NALM6 (cell line): Measurements from ENCODE around the gene LCP2.

DNA sequence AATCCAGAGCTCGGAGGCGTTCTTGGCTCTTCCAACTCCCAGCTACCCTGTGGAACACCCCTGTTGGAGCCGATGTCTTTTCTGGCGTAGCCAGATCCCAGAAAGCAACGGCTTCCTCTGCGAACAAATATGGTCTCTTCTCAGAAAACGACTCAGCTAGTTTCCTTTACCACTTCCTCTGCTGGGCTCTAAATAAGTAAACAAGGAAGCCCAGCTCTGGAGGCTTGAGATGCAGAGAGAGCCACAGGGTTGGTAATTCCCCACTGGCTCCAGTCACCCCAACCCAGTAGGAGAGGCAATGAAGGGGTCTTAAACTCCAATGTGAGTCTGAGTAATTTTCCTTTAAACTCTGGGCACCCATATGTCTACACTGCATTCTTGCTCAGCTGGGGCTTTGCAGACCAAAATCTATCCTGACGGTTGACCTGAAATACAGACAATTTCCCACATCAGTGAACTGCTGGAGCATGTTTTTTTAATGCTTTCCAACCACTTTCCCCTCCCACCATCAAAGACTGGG lies at the start of gene LCP2:
TSS of gene LCP2 (minus strand) at position 99 of the 520 bp plus-strand sequence.
- PRO-cap = bidirectional peak, plus-strand start at position 221 of the sequence, minus-strand start at position 84 of the sequence; unidirectional peak, minus-strand start at position 380 of the sequence

DNA sequence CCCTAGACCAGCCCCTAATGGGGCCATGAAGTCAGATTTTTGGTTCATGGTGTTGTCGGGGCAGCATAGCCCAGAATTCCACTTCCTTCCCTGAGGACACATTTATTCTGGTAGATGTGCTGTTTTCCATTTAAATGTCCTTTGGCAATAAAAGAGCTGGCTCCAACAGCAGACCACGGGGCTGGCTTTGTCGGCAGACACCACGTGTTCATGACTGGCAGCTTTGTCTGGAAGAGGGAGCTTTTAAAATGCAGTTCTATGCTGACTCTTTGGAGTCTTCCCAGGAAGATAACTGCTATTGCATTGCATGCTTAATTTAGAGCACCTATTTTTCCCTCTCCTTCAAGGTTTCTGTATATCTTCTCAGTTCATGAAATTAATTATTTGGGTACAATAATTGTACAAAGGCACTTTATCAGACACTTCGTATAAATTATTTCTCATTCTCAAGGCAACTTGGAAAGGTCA lies 17.7 kb upstream of the LCP2 start:
- PRO-cap = no peak

DNA sequence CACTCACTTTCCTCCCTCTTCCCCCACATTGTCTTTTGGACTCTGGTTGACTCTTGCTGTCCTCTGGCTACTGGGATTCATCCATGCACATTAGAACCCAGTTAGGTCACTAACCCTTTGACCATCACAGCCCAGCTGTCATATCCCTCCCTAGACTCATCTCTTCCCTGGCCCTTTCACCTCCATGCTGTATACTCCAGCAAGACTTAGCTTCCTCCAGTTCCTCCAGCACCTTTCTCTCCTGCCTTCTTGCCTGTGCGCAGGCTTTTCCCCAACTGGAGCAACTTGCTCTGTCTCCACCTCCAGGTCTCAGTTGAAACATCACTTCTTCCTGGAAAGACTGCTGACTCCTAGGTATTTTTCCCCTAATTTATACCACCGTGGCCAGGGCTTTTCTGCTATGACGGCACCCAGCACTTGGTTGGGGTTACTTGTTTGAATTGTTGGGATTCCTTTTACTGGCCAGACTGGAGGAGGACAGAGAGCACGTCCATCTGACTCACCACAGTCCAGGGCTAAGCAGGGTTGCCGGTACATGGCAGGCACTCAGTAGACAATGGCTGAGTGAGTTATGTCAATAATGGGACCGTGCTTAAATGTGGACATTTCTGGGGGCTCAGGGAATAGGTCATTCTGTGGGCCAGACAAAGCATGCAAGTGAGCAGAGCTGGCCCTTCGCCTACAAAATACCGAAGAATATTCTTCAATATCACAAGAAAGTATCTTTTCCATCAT lies 67.5 kb downstream of the KCNIP1 start:
- PRO-cap = no peak

DNA sequence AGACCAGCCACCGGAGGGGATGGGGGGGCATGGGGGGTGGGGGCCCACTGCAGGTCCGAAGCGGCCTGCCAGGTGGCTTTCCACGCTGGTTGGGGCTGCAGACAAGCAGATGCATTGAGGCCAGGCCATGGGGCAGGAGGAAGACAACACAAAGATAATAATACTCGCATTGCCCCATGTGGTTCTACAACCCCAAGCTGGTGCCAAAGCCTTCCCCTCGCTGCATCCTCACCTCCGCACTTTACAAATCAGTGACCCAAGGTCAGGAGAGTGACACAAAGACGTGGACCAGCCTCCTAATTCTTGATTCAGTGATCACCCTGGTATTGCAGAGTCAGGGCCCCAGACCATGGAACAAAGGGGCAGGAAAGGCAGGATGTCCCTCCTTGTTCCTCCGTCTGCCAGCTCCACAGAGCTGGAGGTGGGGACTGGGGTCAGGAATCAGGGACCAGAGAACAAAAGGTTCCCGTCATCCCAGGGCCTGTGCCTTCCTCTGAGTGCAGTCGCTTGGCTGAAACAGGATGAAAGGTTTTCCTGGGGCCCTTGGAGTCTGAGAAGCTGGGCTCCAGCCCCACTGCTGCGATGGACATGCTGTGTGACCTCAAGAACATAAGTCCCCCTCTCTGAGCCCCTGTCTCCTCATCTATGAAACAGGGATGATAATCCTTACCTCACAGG lies 37.1 kb upstream of the GABRP start:
- PRO-cap = no peak

DNA sequence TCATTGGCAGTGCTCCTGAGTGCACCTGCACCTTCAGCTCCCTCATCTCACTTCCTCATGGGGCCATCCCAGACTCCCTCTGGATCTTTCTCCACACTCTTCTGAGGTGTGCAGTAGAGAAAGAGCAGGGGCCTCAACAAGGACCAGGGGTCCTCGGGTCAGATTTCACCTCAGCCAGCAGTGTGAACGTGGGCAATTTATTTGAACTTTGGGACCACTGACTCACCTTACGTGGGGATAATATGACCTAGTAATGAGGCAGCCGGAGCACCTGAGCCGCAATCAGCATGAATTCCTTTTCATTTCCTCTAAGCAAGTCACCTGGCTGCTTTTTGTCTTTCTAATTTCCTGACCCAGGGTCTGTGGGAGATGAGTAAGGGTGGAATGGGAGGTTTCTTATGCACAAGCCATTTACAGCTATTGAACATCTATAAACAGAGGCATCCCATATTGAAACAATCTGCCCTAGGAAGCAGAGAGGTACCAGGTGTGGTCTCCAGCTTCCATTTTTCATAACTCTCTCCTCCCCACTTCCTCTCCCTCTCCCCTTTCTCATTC lies 22.3 kb upstream of the GABRP start:
- PRO-cap = no peak

- PRO-cap = no peak
These were observed 10.0 kb upstream of the GABRP start for GRCh38 chr5:170773612-170773849.

- PRO-cap = no peak
These were observed 623 bp downstream of the FGF18 start for GRCh38 chr5:171419748-171420791.

DNA sequence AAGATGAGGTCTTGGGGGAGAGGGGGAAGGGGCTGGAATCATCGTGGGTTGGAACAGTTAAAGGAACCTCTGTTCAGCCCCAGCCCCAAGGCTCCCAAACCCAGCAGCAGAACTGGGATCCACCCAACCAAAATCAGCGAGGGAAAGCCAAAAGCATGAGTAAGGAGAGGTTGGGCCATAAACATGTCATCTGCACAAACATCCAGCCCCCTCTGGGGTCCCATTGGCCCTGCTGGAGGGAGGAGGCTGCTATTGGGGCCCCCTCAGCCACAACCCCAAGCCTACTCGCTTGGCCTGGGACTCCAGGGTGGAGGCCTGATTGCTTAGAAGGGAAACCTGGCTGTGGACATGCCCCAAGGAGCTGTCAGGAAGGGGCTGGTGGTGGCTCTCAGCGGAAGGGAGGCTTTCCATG lies 154.9 kb downstream of the FGF18 start:
- PRO-cap = no peak

DNA sequence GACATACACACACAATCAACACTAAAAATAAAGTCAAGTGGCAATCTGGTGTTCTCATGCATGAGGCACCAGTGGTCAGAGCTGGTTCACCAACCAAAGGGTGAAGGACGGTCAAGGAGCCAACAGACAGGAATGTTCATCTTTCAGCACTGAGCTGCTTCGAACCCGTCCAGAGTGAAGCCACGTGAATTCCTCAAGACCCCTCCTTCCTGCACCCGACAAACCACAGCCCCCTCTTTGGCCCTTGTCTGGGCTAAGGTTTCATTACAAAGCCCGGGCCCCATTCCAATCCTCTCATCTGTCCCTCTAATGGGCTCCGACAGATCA lies 84.5 kb upstream of the SMIM23 start:
- PRO-cap = no peak

- PRO-cap = no peak
These were observed 54.6 kb upstream of the FBXW11 start for GRCh38 chr5:172060861-172061603.

DNA sequence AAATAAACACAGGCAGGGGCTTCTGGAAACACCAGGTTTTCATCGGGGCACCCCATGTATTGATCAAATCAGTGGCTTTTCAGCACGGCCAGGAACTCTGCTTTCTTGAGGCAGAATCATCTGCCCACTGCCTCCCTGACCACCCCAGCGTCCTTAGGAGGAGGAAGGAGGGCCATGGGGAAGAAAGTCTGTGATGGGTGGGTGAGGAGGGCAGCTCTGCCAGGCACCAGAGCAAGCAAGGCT lies 88.3 kb downstream of the STK10 start:
- PRO-cap = no peak

DNA sequence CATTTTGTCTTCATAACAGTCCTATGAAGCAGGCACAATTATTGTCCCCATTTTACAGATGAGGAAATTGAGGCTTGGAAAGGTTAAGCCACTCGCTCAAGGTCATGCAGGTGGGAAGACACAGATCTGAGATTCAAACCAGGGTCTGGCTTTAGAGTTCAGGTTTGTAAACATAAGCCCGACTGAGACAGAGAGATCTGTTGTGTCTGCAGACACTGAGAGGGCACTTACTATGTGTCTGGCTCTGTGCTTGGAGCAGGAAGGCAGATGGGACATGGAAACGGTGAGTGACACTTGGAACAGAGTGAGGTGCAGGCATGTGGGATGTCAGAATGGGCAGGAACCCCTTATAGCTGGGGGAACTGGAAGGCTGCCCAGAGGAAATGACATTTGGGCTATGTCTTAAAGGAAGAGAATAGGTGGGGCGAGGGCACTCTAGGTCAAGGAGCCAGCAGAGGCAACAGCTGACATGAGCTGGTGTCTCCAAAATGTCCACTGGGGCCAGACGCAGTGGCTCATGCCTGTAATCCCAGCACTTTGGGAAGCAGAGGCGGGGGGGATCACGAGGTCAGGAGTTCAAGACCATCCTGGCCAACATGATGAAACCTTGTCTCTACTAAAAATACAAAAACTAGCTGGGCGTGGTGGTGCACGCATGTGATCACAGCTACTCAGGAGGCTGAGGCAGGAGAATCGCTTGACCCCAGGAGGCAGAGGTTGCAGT lies 69.8 kb downstream of the STK10 start:
- PRO-cap = no peak

DNA sequence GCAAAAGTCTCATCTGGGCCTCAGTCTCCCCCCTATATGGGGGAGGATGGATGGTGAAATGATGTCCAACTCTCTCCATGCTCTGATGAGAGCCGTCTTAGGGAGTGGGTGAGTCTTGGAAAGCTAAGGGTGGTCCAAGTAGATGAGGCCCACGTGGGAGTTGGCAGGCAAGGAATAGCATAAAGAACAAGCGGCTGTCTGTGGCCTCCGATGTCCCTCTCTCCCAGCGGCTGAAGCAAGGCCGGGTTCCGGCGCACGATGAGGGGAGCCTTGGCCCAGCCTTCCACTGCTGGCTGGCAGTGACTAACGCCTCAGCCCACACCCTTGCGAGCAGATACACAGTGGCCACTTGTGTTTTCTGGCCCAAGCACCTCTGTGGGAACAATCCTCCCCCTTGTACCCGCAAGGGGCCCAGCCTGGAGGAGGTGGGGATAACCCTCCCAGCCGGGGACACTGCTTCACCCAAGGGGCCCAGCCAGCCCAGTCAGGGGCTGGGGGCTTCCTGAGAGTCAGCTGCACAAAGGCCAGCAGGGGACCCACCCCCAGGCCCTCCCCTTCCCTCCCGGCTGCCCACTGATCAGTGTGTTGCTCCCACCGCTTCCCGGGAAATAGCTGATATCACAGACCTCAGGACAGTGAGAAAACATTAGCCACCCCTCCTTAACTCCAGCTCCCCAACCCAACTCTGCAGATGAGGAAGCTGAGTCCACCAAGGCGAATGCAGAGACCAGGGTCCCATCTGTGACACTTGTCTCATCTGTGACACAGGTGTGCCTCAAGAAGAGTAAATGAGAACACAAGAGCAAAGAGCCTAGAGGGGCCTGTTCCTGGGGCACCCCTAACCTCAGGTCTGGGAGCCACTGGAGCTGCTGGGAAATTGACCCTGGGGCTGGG lies 23.2 kb downstream of the STK10 start:
- PRO-cap = no peak

DNA sequence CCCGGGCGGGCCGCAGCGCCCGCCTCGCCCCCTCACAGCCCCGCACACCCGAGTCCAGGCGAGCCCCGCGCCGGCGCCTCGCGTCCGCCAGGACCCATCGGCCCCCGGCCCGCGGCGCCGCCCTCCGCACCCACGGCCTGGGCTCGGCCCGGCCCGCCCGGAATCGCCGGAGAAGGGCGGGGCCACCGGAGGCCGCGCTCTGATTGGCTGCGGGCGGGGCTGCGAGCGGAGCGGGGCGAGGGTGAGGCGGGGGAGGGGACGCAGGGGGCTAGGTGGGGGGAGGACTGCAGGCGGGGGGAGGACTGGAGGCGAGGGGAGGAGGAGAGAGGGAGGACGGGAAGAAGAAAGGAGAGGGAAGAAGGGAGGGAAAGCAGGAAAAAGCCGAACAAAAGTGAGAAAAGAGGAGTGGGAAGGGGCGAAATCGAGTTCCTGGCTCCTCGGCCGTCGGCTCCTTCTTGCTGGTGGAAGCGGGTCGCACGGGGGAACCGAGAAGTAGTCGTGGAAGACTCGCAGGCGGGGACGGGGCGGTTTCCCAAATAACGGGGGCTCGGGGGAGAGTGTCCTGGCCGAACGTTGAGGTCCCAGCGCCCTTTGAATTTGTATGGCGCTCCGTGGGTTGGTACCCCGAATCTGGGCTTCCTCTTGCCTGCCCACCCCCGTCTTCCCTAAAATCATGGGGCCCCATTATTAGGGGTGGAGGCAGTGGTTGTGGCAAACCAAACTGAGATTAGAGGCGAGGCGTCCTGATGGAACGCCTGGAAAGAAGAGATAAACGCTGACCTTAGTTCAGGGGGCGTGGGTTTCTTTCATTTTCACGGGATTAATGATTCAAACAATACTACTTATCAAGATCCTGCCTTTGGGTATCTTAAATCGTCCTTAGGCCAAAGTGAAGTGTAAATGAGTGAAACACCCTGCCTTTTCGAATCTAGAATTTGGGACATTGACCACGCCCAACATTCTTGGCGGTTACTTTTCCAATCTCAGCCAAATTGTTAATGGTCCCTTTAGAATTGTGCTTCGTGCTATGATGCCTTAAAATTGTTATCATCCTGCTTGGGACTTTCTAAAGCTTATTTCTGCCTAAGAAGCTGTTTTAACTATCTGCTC lies 744 bp upstream of the UBTD2 start:
- PRO-cap = bidirectional peak, plus-strand start at position 495 of the sequence, minus-strand start at position 165 of the sequence

DNA sequence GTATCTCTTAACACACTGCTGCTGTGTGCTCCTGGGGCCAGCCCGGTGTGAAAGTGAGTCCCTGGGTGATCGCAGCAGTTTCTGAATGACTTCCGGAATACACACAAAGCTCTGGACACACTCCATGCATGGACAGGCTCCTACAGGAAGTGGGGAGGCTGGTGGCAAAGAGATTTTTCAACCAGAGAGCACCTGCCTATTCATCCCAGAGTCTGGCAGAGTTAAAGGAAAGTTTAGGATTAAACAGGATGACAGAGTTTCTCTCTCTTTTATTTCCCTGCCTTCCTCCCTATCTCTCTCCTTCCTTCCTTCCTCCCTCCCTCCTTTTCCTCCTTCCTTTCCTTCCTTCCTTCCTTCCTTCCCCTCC lies 38.5 kb upstream of the UBTD2 start:
- PRO-cap = no peak

- PRO-cap = no peak
These were observed 51.2 kb downstream of the SH3PXD2B start for GRCh38 chr5:172402718-172403842.

- PRO-cap = no peak
These were observed 1.1 kb downstream of the SH3PXD2B start for GRCh38 chr5:172453199-172453711.

DNA sequence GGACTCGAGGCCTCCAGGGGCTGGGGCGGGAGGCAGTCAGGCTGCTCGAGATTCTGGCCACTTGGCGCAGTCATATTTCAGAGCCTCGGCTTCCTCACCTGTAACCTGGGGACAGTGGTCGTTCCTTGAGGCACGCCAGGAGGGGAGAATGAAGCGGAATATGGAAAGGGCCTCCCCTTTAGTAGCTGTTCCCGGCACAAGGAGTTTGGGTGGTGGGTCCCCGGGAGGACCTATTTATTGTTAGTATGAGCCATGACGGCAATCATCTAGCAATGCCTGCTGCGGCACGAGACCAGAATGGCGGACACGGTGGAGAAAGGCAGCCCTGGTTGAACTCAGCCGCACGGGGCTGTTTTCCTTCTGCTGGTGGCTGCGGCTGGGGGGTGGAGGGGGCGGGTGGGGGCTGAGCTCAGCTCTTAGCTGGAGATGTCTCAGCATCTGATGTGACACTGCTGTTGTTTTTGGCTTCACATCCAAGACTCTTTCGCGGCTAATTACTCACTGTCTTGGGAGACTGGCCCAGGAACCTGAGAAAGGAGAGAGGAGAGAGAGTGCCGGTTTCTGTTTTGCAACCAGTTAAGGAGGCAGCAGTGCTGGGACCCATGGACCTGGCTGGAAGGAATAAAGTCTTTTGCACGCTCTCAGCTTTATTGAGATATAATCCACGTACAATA lies 82.1 kb upstream of the NEURL1B start:
- PRO-cap = no peak

DNA sequence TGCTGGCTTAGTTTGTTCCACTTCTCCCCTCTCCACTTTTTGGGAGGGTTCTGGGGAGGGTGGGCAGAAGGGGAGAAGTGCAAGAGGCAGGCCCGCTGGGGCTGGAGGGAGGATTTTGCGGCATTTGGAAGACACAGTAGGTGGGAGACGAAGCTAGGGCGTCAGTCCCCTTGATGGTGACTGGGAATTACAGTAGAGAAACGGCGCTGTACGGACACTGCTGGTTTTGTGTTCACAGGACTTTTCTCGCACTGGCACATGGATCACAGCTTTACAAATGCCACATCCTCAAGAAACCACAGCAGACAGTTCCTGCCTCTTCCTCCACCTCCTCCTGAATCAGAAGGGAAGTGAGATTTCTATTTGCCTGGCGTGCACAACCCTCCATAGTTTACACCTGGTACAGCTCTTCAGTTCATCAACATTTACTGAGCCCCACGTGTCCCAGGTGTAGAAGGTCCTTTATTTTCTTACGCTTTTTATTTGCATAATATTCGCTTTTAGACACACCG lies 60.6 kb downstream of the NEURL1B start:
- PRO-cap = no peak

GRCh38 chr5:172740499-172741207 lies 30.3 kb downstream of the DUSP1 start:
- PRO-cap = no peak